T47D (cell line): ENCODE measurements around a stretch of chr17.

GRCh38 chr17:77274106-77274650 lies 7.1 kb upstream of the SEPTIN9 start:
- RRBS: no CpG with 5 or more reads among the region's 12 CpGs

DNA sequence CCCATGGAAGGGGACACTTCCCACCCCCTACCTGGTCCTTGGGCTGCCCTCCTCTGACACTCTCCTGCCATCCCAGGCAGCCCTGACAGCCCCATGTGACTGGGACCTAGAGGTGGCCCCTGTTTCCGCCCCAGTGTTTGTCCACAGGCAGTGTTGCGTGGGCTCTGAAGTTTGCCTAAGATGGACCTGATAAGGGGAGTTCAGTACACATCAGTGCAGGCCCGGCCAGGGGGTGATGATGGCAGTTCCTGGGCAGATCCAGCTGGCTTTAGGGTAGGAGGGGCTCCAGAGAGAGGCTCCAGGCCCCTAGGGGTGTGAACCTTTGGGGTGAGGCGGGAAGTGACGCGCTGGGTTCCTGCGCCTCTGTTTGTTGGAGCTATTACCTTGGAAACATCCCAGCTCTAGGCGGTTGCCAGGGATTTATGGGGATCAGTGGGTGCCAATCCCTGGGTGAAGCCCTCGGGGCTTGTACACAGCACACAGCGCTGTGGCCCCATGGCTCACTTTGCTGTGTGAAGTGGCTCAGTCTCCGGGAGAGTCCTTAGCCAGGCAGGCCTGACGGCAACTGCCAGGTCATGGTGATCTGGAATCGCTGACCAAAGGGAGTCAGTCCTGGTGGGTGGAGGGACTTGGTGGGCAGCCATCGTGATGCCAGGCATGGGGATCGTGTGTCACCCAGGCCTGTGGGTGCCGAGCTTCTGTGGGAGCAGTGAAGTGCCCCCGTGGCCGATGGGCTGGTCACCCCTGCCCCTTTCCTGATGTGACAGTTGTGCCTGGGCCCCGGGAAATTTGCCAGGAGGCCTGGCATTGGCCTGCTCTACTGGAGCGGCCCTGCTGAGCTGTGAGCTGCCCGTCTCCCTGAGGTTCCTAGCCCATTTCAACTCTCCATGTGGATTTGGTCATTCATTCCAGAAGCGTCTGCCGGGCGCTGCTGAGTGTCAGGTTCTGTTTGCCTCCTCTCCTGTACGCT lies 5.6 kb downstream of the SEPTIN9 start:
- RRBS: no CpG with 5 or more reads among the region's 25 CpGs

DNA sequence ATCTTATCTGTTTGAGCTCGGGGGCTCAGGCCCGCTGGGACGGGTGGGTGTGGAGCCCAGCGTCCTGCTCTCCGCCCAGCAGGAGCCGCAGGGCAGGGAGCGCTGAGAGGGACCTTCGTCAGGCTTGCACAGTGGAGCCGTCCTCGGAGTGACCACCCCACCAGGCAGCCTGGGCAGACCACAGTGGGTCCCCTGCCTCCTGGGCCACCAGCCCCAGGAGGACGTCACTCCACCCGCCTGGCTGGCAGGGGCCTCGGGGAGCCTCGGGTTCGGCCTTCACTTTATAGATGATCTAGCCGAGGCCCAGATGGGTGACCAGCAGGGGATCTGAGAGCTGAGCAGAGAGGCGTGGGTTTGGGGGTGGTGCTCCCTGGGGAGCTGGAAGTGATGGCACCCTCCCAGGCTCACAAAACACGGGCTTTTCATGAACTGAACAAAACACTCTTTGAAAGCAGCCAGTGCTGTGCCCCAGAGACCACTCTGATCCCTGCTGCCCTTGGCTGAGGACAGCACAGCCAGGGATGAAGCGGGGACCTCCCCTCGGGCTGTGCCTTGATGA lies 40.6 kb downstream of the SEPTIN9 start:
- RRBS: no CpG with 5 or more reads among the region's 20 CpGs

- RRBS: no CpG with 5 or more reads among the region's 13 CpGs
Observed at GRCh38 chr17:77322391-77322718, 41.1 kb downstream of the SEPTIN9 start.

DNA sequence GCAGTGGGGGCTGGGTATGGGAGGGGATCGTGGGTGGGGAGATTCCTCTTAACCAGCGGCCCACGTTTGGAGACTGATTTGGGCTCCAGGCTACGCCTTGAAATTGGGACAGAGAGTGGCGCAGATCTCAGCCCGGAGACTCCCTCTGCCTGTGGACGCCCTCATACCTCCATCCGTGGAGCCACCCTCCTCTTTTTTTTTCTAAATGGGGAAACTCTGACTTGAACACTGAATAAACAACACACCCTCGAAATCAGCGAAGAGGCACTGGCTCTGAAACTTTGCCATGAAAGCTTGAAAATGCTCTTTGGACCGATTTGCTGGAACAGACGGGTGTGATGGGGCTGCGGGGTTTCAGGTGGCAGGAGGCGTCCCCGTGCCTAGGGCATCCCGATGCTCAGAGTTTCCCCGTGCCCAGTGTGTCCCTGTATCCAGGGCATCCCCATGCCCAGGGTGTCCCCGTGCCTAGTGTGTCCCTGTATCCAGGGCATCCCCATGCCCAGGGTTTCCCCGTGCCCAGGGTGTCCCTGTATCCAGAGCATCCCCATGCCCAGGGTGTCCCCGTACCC lies 46.3 kb downstream of the SEPTIN9 start:
- RRBS: no CpG with 5 or more reads among the region's 20 CpGs

GRCh38 chr17:77375439-77376722 lies 94.6 kb downstream of the SEPTIN9 start:
- RRBS: 90% methylated on average over 5 of the region's 28 CpGs

GRCh38 chr17:77407555-77408747 lies 126.7 kb downstream of the SEPTIN9 start:
- RRBS: no CpG with 5 or more reads among the region's 20 CpGs

DNA sequence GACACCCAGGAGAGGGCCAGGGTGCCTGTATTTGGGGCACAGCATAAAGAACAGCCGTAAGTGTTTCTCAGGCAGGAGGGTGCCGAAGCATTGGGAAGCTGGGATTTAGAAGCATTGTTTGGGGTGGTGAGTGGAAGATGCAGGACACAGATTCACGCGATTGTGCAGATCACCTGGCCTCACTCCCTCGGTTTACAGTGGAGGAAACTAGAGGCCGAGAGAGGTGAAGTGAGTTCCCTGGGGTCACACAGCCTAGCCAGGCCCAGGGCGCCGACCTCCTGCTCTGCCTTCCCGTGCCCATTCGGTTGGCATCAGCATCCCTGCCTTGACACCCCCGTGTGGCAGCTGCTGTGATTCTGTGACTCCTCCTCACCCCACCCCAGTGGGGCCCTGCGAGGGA lies 155.5 kb downstream of the SEPTIN9 start:
- RRBS: no CpG with 5 or more reads among the region's 12 CpGs

DNA sequence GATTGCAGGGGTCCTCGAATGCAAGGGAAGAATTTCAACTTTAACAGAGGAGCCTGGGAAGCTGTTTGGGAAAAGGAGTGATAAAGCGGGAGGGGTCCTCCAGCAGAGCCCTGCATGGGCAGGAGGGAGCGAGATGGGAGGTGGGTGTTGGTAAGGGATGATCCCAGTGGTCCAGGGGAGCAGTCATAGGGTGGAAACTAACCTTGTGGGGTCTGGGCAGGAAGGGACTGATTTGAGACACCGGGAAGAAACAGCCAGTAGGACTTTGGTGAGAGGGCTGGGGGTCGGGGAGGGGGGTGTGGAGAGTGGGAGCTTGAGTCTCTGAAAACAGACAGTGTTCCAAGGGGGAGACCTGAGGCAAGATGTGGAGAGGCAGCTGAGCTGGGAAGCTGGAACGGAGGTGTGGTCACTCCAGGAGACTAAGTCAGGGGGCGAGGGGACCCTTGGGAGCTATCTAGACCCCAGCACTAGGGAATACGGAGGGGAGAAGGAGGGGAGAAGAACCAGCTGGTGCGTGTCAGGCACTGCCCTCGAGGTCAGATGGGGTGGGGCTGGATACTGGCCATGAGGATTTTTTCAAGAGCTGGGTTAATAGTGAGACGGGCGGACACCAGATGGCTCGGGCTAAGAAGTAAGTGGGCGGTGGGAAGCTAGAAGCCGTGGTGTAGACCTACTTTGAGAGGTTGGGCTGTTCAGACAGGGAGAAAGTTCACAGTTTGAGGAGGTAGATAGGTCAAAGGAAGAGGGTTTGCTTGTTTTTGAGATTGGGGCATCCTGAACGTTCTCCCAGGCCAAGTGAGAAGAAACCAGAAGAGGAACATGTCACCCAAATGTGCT lies 163.1 kb downstream of the SEPTIN9 start:
- RRBS: no CpG with 5 or more reads among the region's 16 CpGs

GRCh38 chr17:77448987-77449599 lies 167.8 kb downstream of the SEPTIN9 start:
- RRBS: no CpG with 5 or more reads among the region's 12 CpGs

- RRBS: 92% methylated on average over 2 of the region's 22 CpGs
Observed at GRCh38 chr17:77454561-77455334, 173.4 kb downstream of the SEPTIN9 start.

DNA sequence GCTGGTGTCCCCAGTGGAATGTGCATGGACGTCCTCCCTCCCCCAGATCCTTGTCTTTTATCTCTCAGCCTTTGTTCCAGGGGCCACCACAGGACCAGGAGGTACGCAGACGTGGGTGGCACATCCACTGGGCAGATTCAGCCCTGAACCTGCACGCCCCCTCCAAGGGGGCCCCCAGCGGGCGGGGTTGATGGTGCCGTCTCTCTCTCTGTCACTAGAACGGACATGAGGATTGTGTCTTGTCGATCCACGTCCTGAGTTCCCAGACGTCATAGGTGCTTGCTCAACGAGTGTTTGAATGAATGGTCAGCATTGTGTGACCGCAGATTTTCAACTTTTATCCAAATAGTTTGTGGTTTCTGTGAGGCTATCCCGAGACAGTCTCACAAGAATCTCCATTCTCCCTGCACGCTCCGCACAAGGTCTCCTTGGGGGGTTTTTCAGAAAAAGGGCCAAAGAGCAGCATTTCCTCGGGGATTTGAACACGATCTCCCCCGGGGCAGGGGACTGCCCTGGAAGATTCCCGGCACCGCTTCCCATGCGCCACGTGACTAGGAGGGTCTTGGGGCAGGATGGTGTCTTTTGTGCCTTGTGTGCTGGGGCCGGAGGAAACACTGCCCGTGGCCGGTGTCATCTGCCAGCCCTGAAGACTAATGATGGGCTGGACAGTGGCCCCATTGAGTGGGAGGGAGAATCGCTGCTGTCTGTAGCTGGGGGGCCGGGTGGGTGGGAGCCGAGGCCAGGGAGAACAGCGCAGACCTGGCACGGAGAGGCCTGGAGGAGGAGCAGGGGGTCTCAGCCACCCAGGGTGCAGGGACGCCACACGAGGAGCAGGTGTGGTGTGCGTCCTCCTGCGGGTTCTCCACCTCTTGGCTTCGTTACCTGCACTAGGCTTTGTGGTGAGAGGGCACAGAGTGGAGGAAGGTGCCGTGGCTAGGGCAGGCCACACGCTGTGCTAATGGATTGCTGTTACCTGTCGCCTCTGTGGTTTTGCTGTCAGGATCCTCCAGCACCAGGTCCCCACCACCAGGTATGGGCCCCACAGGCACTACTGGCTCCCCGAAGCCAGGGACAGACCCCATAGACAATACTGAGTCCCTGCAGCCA lies 174.5 kb downstream of the SEPTIN9 start:
- RRBS: 97% methylated on average over 8 of the region's 40 CpGs

DNA sequence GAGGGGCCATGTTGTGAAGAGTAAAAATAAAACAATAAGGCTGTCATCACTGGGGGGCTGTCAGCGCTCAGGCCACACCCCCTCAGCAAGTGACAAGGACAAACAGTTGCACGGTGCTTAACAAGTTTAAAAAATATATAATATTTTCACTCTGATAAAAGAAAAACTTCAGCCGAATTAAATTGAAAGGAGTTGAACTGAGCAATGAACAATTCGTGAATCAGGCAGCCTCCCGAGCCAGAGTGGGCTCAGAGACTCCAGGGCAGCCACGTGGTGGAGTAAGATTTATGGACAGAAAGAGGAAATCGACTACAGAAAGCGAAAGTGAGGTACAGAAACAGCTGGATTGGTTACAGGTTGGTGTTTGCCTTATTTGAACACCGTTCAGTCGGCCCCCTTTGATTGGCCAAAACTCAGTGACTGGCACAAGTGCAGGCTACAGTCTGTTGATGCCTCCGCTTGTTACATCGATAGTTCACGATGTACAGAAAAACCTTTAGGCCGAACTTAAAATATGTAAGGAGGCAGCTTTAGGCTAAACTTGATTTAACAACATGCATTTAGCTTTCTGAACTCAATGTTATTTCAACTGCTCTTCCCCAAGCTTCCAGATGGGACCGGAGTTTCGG lies 328.8 kb downstream of the SEPTIN9 start:
- RRBS: no CpG with 5 or more reads among the region's 16 CpGs

- RRBS: 37% methylated on average over 7 of the region's 17 CpGs
Observed at GRCh38 chr17:77677516-77678158, 280.9 kb upstream of the TNRC6C start.

DNA sequence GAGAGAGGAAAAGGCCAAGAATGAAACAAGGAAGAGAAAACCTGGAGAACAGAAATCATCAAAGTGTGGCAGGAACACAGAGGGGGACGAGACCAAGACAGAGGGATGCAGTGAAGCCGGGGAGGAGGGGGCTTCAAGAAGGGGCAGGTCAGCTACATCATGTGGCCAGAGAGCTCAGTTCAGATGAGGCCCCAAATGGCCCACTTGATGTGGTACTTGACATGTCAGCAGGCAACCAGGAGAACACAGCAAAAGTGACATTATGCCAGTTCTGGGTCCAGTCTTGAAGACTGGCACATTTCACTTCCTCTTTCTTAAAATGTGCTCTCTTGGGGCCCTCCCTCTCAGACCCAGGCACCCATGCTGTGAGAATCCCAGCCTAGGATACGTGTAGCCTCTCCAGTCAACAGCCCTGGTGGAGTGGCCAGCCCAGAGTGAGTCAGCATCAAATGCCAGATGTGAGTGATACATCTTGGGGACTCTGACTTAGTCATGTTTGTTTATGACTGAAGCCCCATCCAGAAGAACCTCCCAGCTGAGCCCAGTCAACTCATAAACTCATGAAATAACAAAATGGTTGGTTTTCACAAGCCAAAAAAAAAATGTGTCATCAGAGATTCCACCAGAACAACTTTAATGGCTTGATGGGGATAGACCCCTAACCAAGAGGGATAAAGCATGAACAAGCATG lies 82.6 kb upstream of the TNRC6C start:
- RRBS: no CpG with 5 or more reads among the region's 3 CpGs

- RRBS: no CpG with 5 or more reads among the region's 6 CpGs
Observed at GRCh38 chr17:77888333-77888720, 70.2 kb upstream of the TNRC6C start.

GRCh38 chr17:78104937-78105746 lies 23.4 kb downstream of the TMC6 start:
- RRBS: no CpG with 5 or more reads among the region's 33 CpGs

- RRBS: 100% methylated on average over 2 of the region's 40 CpGs
Observed at GRCh38 chr17:78125655-78126827, 2.5 kb downstream of the TMC6 start.

GRCh38 chr17:78131230-78131465 lies 577 bp downstream of the TMC8 start:
- RRBS: 94% methylated on average over 7 of the region's 14 CpGs